Measurements from ENCODE around the genes ZSCAN25, CYP3A5, CYP3A4 and CYP3A43.

DNA sequence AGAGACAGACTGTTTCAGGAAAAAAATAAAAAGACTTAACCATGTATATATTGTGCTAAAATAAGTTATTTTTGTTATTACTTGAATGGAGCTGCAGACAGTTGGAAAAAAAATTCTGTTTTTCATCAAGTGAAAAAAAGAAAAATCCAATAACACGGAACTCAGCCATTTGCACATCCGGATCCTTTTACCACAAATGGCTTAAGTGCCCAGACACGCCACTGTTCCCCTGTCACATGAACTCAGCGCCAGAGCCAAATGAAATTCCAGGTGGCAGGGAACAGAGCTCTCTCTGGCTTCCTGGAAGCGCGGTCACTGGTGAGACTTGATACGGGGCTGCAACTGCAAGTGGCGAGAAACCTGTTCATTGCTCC, 60.9 kb upstream of the NPTX2 start:
- PRO-cap, 2 experiments, result no peak in any of the 2 experiments

DNA sequence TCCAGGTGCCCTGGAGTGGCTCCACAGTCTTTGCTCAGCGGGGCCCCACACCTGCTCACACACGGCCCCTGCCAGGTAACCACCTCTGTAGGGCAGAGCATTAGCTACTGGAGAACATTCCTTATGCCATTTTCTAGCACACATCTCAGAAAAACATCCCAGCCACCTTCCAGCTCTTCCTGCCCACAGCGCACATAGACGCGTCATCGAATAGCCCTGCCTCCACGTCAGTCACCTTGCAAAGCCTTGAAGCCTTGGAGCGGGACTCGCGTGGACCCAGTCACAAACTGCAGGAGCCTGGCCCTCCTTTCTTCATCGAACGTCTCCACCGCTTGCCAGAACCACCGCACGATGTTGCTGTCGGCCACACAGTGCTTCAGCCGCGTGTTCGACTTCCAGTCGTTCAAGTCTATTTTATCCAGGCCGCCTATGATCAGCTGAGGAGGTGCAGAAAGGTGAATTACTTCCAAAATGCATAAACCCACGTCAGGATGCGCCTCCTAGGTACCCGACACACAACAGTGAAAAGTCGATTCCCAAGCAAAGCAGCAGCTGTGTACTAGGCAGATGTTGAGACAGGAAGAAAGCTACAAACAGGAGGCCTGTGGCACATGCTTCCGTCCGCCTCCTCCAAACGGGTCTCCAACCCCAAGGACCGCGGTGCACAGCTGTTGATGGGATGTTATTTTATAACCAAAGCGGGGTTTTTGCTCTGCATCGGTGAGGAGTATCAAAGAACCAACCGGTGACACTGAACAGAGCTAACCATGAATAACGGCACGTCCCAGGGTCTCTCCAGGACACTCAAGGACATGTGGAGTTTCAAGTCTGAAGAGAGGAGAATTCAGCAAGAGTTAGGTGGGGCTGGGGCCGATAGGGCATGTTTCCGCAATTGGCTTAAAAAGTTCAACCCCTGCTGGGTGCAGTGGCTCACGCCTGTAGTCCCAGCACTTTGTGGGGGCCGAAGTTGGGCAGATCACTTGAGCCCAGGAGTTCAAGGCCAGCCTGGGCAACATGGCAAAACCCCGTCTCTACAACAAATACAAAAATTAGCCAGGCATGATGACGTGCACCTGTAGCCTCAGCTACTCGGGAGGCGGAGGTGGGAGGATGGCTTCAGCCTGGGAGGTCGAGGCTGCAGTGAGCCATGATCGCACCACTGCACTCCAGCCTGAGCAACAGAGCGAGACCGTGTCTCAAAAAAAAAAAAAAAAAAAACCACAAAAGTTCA, 108.2 kb downstream of the SMURF1 start:
- PRO-cap, 2 experiments, result no peak in any of the 2 experiments

DNA sequence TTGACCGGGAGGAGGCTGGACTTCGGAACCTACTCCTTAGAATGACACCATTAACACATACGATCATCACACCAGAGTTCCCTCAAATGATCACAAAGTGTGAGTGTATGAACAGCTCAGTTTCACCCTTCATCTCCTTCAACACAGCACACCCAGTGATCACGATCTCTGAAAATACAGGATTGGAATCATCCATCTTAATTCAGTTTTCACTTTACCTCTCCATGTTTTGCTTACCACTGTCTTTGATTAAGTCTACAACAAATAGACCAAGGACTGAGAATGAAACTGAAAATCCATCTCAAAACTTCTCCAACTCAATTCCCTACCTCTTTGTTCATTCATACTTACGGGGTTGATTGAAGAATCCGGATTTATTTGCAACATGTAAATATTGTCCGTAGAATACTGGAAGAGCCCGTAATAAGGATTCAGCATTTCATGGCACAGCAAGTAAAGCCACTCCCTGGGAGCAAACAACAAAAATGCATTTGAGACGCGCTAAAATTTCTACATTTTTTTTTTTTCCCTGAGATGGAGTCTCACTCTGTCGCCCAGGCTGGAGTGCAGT, 102.1 kb downstream of the SMURF1 start:
- PRO-cap, 2 experiments, result no peak in any of the 2 experiments

DNA sequence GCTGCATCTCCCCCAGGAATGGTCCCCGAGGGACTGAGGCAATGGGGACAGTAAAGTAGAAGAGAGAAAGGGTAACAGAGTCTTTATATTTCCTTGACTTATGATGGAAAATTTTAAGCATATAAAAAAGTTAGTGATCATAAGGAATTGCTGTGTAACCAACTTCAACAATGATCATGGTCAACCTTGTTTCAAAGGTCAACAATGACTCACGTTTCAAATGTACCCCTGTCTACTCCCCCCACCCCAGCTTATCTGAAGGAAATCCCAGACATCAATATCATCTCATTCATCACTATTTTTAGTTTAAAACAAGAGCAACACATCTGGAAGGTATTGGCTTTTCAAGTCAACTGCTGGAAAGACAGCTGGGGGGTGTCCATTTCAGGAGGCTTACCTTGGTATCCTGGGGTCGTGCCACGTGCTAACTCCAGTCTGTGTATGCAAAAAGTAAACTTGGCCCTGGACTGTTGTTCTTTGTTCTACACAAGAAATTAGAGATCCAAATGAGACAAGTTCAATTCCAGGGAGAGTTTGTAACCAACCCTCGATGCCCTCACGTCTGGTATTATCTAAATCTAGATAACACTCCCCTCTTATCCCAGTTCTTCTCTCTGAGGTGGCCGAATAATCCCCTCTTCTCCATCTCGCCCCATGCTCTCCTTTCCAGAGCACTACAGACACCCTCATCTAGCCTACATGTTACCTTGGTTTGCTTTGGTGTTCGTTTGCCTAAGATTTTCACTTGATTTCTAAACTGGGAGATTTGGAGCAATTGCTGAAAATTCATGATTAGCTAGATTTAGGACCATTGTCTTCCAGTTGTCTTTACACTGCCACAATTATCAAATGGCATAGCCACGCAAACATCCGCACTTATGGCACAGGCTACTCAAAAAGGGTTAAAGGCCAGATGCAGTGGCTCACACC, 92.7 kb downstream of the SMURF1 start:
- PRO-cap, 2 experiments, result no peak in any of the 2 experiments

DNA sequence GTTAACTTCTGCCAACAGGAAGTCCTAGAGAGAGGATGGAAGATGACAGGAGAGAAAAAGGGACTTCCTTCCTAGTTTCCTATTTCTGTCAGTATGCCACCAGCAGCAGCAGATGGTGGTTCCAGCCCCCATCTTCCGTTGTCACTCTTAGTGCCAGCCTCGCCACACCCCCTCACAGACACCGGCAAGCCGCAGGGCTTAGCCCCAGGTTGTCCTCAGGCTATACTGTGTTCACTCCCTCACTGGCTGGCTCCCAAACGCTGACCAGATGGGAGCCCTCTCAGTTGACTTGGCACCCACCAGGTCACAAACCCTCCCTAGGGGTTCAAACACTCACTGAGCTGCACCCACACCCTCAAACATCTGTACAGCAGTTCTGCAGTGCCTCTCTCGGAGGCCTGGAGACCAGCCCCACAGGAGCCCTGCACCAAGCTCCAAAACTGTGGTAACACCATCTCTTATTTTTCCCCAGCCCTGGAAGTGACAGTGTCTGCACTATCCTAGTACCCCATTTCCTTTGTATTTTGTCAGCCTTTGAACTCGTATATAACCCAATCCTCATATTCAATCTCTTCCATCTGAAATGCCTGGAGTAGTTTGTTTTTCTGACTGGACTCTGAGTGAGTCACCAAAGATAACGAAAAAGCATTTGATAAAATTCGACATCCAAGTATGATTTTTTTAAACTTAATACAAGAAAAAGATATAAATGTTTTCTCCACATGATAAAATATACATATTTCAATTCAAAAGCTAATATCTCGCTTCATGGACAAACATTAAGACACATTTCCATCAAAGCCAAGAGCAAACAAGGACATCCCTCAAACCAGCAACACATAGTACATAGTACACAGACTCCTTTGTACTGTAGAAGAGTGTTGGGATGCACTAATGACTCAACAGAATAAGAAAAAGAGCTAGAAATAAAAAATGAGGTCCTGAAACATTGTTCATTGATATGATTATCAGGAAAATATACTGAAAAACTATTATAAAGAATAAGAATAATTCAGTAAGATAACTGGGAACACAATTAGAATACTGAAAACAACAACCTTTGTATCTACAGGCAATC, 34.5 kb downstream of the SMURF1 start:
- PRO-cap, 2 experiments, result no peak in any of the 2 experiments

DNA sequence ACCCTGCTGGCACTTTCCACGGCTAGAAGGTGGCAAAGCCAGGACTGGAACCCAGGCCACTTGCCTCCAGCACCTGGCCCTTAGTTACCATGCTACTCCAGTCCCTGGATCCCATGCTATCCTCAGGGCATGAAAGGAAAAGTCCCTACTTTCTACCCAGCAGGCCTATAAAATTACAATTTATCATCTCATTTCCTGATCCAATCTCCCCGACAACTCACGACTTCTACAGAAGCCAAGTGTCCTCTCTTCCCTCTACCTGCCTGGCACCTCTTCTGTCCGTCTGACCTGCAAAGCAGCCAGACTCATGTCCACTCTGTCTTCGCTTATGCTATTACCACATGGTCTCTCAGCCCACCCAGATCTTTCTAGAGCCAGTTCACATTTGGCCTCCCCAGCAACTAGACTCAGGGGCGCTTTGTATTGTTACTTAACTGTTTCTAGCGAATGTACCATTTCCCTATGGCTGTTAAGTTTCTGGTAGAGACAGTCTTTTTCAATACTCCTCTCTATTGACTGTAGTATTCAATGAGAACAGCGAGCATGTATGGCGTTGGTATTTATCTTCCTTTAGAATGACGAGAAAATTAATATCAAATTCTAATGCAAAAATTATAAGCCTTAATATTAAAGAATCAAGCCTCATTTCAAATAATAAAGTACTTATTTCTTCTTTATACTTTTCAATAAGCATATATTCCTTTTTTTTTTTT, 18.1 kb downstream of the SMURF1 start:
- PRO-cap, 2 experiments, result no peak in any of the 2 experiments

- PRO-cap, 2 experiments, result no peak in any of the 2 experiments
Observed at GRCh38 chr7:99380937-99381501, 6.5 kb downstream of the ARPC1B start.

DNA sequence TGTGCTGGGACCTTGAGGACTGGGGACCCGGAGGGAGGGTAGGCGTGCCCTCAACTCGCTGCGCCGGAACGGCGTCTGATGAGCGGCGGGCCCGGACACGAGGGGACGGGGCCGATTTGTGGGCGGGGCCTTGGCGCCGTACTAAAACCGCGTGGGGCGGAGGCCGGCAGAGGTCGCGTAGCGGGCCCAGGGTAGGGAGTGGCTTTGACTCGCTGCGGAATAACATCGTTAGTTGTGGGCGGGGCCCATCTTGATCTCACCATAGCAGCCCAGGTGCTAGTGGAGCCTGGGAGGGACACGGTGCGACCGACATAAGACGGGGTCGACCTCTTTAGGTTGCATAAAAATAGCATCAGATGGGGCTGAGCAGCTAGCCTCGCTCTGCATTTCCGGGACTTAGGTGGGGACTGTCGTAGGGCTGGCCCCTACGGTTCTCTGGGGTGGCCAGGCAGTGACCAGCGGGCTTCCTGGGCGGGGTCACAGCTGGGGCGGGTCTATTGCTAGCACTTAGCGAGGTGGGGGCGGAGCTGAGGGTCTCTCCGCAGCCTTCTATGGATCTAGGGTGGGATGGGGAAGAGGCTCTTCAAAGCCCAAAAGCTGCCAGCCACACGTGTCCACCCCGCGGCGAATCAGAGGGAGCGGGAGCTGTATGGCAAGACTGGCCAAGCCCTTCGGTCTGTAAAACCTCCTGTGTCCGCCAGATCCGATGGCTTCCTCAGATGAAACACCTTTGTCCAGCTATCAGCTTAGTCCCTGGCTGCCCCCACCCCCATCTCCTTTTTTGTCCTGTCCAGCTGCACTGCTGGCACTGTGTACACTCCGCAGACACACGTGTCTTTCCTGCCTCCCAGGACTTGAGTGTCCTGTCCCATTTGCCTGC, 15.2 kb downstream of the PDAP1 start:
- PRO-cap, 2 experiments, result no peak in any of the 2 experiments

DNA sequence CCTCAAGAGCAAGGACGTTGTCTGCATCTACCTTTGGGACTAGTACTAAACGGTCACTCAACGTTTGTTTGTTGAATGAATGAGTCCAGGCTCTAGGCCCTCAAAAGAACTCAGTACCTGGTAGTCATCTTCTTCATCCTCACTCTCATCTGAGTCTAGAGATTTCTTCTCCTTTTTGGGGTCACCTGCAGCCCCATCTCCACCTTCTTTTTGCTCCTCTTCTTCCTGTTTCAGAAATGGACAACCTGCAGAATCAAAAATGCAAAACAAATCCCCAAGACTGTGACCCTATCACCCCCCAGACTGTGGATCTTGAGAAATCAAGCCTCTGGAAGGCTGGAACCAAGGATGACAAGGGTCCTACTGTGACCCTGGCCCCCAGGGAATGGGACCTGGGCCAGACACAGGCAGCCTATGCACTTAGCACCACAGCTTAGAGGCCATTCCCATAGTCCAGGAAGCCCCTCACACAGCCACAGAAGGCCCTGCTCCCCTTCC, 5.1 kb downstream of the PDAP1 start:
- PRO-cap, 2 experiments, result no peak in any of the 2 experiments

- PRO-cap, 2 experiments, result no peak in any of the 2 experiments
Observed at GRCh38 chr7:99409306-99409597, 483 bp downstream of the BUD31 start.

GRCh38 chr7:99418191-99418603, 9.4 kb downstream of the BUD31 start:
- PRO-cap, 2 experiments, result no peak in any of the 2 experiments

DNA sequence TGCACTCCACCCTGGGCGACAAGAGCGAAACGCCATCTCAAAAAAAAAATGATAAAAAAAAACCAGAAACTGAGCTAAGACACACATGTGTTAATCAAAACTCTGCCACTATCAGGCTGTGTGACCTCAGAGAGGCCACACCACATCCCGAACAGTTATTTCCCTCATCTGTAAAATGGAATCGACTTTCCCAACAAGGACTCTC, 844 bp downstream of the ATP5MF start:
- PRO-cap, 2 experiments, result no peak in any of the 2 experiments

- PRO-cap, 2 experiments, result no peak in any of the 2 experiments
Observed at GRCh38 chr7:99469233-99469927, 3.3 kb upstream of the ZNF789 start.

- PRO-cap, 2 experiments, result no peak in any of the 2 experiments
Observed at GRCh38 chr7:99486912-99487578, 13.0 kb downstream of the ZNF394 start.

DNA sequence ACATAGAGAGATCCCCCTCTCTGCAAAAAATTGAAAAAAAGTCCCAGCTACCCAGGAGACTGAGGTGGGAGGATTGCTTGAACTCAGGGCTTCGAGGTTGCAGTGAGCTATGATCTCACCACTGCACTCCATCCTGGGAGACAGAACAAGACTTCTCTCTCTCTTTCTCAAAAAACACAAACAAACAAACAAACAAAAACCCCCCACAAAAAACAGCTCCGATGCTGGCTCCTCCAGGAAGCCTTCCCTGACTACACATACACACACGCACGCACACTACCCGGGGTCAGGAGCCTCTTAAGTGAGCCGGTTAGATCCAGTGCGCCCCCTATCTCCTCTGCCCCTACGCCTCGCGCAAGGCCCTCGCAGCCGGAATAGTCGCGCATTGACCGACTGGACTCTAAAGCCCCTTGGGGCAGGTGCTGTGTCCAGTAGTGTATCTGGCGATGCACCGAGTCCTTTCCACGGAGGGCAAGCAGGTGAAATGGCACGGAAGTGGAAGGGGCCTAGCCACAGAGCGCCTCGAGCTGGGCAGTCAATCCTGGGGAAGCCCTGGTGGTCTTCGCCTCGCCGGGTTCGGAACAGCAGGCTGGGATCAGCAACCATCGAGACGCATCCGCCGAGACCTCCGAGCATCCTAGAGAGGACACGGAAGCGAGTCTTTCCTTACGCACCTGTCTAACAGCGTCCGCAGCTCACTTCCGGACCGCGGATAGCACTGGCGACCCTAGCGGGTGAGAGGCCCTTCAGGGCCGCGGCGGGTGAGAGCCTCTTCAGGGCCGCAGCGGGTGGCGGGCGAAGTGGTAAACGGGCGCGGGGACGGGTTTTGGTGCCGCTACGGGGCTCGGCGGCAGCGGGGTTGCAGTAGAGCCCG, at the start of gene ZSCAN25:
Gene ZSCAN25 (plus strand): TSS at position 691 of the 874 bp plus-strand sequence.
- PRO-cap, 2 experiments, result peak in 2 of 2 experiments; most common plus-strand start position 749 of the sequence (in 2); most common minus-strand start position 578 of the sequence (in 2)

- PRO-cap, 2 experiments, result peak in 2 of 2 experiments; most common minus-strand start chr7:99679993 (in 1)
Observed at GRCh38 chr7:99679806-99680228, at the start of gene CYP3A5. Gene CYP3A5 (minus strand): TSS chr7:99679996.

DNA sequence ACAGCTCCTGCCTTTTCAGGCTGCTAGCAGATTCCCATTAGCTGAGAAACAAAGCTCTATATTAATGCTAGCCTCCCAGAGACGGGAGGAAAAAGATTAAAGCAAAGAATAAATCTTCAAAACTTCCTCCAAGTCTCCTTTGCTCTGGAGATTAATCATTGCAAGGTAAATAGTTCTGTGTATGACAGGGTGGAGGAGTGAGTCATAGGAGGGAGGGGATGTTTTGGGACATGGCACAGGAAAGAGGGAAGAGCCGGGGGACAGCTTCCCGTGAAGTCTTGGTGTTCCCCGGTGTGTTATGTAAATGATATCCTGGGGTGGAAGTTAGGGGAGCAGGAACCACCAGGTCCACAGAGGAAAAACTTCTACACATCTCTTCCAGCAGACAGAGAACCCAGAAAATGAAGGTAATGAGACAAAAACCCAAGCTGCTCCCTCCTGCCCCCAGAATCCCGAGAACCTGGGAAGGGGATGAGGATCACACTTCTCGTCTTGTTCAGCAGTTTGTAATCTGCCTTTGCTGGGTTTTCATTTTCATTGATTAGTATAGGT, 19.4 kb upstream of the CYP3A5 start:
- PRO-cap, 2 experiments, result no peak in any of the 2 experiments

- PRO-cap, 2 experiments, result no peak in any of the 2 experiments
Observed at GRCh38 chr7:99784085-99784510, at the start of gene CYP3A4. Gene CYP3A4 (minus strand): TSS chr7:99784184.

- PRO-cap, 2 experiments, result no peak in any of the 2 experiments
Observed at GRCh38 chr7:99794541-99795822, 11.0 kb upstream of the CYP3A4 start.

GRCh38 chr7:99827485-99828104, at the start of gene CYP3A43:
Gene CYP3A43 (plus strand): TSS chr7:99828013.
- PRO-cap, 2 experiments, result no peak in any of the 2 experiments